ENCODE measurements around the gene ZNF554.

- PRO-cap: no peak
Measured at GRCh38 chr19:2765322-2765841, 17.7 kb downstream of the SGTA start.

DNA sequence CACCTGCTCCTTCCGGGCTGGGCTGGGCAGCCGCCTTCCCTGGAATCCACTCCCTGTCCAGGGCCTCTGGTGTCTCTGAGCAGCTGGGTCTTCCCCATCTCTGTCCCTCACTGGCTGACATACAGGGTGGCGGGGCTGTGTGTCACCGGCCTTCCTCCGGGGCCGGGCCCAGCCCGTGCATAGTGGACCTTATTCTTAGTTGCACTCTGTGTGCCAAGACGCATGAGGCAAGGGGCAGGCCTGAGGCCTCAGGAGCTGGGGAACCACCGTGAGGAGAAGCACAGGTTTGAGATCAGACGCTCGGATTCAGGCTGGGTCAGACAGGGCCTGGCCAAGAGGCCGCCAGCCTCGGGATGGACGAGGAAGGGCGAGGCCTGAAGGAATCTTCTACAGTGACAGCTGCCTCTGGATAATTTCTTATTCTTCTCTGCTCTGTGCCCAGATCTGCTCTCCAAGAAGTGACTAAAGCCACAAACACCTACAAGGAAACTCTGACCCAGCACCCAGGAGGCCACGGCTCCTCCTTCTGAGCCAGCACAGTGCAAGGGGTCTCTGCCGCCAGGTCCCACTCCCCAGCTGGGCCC is 11.1 kb downstream of the SGTA start:
- PRO-cap: no peak

DNA sequence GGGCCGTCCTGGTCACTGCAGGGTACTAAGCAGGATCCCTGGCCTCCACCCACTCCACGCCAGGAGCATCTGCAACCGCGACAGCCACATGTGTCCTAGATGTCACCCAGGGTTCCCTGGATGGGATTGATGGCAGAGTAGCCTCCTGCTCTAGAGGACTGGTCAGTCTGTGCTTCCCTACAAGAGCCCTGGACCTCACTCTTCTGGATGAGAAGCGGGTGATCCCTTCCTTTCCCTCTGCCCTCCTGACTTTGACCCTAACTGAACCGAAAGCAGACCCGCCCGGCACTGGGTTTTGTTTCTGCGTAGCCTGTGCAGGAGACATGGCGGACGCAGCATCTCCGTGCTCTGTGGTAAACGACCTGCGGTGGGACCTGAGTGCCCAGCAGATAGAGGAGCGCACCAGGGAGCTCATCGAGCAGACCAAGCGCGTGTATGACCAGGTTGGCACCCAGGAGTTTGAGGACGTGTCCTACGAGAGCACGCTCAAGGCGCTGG is 4.9 kb downstream of the THOP1 start:
- PRO-cap: no peak

DNA sequence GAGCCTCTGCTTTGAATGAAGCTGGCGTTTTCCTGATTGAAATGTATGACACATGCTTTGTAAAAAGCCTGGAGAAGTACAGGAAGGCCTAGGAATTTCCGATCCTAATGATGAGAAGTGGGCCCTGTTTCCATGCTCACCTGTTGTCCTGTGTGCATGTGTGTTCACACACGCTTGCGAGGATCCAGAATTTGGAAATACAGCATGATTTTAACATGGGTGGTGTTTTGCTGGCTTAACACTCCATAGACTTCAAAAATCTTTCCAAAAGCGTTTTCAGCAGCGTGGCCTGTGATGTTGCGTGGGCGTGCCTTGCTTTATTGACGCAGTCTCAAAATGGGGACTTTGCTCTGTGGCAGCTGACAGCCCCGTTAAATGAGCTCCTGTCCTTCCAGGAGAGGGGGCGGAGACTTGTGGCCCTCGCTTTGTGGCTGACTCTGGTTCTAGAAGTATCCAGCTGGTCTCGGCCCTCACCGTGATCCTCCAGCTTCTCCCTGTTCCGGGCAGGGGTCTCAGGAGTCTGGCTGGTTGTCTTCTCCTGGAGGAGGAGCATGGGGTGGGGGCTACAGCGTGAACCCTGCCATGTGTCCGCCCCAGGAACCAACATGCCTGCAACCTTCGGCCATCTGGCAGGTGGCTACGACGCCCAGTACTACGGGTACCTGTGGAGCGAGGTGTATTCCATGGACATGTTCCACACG is 8.5 kb upstream of the ZNF554 start:
- PRO-cap: no peak

DNA sequence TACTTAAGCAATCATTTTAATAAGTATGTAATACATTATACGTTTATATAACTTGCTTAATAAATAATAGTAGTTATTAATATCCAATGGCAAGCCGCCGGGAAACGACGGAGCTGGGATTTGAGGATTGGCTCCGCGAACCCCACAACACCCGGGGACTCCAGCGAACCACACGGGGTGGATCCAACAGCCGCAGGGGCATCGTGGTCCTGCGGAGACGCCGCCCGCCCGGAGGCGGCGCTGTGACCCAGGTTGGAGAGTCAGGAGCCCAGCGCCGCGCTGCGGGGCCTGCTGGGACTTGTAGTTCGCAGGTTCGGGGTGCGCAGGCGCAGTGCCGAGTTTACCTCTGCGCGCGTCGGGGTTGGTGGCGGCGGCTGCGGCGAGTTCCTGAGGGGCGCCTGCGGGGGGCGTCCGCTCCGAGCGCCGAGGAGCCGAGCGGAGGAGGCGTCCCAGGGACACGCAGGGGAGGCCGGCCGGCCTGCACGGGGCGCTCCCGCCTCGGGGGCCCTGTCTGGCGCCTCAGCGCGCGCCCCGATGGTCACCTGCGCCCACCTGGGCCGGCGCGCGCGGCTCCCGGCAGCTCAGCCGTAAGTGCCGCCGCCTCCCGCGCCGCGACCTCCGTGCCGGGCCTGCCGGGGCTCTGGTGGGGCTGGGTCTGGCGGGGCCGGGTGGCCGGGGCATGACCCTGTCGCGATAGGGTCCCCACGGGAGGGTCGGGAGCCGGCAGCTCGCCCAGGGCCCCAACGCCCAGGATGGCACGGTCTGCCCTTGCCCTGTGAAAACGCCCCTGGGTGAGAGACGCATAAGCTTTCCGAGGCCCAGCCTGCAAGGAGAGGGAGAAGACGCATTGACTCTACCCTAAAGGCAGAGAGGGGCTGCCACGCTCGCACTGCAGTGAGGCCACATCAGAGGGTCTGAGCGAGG is at the start of gene ZNF554:
Gene ZNF554 (plus strand): TSS at position 331 of the 924 bp plus-strand sequence.
- PRO-cap: bidirectional peak, plus-strand start at position 347 of the sequence, minus-strand start at position 179 of the sequence

- PRO-cap: no peak
Measured at GRCh38 chr19:2856450-2857049, 10.6 kb upstream of the ZNF556 start.

- PRO-cap: no peak
Measured at GRCh38 chr19:2962161-2962627, 15.2 kb upstream of the TLE6 start.

DNA sequence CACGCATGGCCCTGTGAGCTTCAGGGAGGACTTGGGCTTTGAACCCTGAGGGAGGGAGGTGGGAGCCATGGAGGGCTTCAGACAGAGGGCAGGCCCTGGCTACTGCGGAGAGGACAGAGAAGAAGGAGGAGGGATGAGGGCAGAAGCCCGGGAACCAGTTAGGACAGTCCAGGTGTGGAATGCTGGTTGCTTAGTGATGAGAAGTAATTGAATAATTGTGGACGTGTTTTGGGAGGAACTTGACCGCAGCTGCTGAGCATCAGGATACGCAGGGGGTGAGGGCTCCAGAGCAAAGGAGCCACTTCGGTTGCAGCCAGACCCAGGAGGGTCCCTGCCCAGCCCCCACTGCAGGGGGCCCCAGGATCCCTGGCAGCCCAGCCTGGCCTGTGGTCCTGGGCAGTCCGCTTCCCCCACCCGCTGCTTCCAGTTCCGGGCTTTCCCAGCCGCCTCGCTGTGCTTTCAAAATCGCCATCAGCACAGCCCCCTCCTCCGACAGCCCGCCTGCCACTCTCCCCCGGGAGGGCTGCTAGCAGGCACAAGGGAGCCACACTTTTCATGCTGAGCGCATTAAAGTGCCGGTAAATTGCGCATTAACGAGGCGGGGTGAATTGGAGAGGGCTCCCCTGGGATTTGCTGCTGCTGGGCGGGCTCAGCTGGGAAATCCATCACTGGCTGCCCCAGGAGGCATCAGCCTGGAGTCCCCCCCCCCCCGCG is 6.4 kb downstream of the TLE6 start:
- PRO-cap: no peak

- PRO-cap: no peak
Measured at GRCh38 chr19:3058133-3058678, 4.1 kb downstream of the TLE5 start.

- PRO-cap: no peak
Measured at GRCh38 chr19:3123950-3124624, 11.7 kb upstream of the GNA15 start.

DNA sequence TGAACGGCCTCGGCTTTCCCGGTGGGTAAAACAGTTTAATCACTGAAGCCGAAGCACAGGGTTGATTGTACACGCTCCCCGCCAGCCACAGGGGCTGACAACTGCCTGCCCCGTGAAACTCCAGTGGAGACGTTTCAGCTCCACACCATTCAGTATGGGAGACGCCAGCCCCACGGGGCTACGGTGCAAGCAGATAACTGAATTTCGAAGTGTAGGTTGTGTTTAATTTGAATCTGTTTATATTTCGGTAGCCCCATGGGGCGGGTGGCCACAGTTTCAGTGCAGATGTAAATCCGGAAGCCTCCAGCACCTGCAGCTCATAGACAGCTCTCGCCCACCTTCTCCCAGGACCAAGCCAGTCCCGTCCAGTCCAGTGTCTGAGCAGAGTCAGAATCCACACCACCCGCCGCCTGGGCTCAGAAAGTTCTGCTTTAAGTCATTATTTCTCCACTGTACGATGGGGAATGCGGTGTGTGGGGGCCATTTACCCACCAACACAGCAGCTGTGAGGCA is 2.2 kb downstream of the S1PR4 start:
- PRO-cap: bidirectional peak, plus-strand start at position 358 of the sequence, minus-strand start at position 199 of the sequence

- PRO-cap: no peak
Measured at GRCh38 chr19:3343475-3343881, 22.9 kb upstream of the NFIC start.

DNA sequence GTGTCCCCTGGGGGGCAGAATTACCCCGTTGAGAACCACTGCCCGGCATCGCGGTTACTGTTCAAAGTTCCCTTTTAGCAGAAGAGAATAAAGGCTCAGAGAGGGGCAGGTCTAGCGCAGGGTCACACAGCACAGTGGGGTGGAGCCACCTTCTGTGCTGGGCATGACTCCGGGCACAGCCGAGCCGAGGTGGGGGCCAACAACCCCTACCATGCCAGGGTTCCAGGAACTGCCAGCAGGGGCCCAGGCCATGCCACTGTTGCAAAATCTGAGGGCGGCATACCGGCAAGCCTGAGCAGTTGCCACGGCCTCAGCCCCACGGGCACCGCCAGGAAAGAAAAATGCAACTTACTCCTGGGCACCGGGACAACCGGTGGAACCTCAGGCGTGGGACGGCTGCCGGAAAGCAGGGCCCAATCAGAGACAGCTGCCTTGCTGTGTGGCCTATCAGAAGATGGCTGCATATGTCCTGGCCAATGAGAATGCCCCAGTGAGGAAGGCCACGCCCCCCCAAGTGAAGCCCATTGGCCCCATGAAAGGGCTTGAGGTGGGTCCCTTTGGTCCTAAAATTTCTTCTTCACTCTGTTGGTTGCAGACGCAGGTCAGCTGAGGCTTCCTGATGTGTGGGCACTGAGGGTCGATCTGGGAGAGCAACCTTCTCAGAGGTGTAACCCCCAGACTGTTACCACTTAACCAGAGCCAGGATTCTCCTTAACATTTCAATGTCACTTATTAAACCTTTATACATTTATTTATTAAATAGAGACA is 22.3 kb upstream of the NFIC start:
- PRO-cap: no peak

GRCh38 chr19:3346653-3347408 is 19.6 kb upstream of the NFIC start:
- PRO-cap: no peak

DNA sequence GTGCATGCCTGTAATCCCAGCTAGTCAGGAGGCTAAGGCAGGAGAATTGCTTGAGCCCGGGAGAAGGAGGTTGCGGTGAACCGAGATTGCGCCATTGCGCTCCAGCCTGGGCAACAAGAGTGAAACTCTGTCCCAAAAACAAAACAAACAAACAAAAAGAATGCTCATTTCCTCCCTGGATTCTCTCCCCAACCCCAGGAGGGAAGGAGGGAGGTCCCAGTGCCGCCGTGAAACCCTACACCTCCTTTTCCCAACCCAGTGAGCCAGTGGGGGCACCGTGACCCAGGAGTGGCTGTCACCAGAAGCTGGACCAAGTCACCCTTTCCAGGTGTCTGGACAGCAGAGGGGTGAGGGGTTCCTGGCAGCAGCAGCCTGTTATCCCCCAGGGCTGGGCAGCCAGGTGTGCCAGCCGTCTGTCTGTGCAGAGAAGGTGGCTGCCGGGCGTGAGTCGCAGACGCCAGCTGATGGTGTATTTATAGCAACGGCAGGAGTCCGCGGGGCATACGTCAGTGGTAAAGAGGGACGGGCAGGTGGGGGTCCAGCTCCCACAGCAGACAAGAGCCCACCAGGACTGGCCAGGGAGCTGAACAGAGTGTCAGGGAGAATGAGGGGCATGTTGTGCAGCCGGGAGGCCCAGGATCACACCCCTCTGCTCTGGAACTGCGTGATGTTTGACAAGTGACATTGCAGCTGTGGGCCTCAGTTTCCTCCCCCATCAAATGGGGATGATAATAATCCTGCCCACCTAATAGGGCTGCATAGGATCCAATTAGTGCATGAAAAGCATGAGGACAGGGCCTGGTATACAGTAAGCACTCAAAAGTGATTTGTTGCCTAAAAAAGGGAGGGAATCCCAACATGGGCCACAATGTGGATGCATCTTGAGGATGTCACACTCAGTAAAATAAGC is 23.7 kb downstream of the NFIC start:
- PRO-cap: no peak

- PRO-cap: no peak
Measured at GRCh38 chr19:3409056-3410108, 43.0 kb downstream of the NFIC start.

- PRO-cap: no peak
Measured at GRCh38 chr19:3453733-3453986, 26.7 kb downstream of the SMIM24 start.

- PRO-cap: no peak
Measured at GRCh38 chr19:3458251-3458531, 22.1 kb downstream of the SMIM24 start.

DNA sequence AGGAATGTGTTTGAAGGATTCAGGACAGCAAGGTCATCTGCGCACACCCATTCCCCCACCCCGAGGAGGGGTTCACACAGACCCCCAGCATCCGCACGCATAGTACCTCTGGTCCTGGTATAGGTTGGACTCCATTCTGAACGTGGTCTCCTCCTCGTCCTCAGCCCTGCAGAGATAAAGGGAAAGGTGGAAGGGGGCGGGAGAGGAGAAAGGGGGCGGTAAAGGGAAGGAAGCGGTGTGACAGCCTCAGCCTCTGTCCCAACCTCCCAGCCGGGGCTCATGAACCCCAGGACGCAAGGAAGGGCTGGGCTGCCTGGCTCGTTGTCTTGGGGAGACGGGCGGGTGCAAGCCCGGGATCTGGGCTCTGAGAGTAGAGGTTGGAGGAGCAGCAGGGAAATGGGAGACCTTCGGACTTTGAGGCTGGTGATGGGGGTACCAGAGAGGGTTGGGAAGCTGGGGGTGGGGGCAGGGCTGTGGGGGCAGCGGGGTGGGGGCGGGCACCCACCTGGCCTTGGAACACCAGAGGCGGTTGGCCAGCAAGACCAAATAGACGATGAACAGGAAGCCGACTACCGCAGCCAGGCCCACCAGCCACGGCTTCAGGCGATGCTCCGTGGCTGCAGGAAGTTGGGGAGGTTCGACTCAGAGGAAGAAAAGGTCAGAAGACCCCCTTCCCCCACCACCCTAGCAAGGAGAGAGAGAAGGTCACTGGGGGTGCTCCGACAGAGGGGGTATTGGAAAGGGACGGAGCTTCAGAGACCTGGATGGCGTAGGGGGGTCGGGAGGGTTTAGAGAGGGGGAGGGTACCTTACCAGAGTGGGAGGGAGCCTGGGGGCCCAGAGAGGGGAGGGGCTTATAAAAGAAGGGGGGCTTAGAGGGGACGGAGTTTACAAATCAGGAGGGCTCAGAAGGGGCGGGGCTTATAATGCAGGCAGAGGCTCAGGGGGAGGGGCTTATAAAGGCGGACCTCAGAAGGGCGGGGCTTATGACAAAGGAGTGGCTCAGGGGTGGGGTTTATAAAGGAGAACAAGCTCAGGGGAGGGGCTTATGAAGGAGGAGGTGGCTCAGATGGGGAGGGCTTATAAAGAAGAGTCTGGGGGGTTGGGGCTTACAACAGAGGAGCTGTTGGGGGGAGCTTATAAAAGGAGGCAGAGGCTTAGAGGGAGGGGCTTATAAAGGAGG is 1.6 kb downstream of the SMIM24 start:
- PRO-cap: no peak

GRCh38 chr19:3539285-3540066 is 502 bp downstream of the TEKTIP1 start:
- PRO-cap: no peak

All from SUDHL5 (cell line).